ENCODE measurements around the genes NUP35 and ZNF804A.

DNA sequence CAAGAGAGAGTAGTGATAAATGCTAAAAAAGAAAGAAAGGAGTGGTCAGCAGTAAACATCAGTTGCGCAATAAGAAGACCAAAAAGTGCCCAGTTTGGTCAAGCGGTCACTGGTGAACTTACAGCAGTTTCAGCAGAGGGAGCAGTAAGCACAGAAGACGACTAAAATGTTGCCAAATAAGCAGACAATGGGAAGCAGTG, 45.8 kb downstream of the DNAJC10 start:
- RRBS: no CpG with 5 or more reads among the region's 3 CpGs

- RRBS: no CpG with 5 or more reads among the region's 2 CpGs
These were observed 47.3 kb upstream of the FRZB start for GRCh38 chr2:182913658-182914174.

- RRBS: no CpG with 5 or more reads among the region's 8 CpGs
These were observed 49.0 kb upstream of the FRZB start for GRCh38 chr2:182914933-182916341.

DNA sequence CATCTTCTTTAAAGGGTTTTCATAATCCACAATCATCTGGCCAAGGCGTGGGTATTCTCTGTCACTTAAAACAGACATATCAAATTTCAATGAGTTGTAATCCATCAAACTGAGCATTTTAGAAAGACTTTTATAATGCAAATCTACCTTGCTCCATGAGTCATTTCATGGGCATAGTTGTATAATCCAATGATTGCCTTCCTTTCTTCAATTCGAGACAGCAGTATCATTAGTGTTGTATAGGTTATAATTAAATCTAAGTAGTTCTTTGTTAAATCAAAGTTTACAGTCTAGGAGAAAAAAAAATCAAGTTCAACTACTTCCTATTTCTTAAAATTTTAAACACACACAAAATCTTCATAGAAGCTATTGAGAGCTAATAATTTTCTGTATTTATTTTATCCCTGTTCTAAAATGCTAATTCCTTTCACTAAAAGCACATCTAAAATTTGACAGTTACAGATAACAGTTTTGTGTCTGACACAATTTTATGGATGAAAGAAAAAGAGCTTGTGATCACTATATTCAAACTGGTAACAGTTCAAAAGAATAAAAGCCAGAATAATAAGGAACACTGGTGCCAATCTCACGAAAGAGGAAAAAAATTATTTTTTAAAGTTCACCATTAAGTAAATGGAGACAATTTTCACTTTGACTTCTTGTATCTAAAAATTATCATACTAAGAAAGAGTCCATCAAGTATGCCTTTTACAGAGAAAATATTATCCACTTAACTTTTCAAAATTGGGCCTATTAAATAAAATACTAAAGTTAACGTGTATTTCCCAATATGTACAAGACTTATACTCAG, 36.1 kb downstream of the NCKAP1 start:
- RRBS: no CpG with 5 or more reads among the region's 4 CpGs

- RRBS: 0% methylated on average over 2 of the region's 64 CpGs
These were observed at the start of gene NUP35 for GRCh38 chr2:183124095-183125358. NUP35 (plus strand) TSS chr2:183124443.

DNA sequence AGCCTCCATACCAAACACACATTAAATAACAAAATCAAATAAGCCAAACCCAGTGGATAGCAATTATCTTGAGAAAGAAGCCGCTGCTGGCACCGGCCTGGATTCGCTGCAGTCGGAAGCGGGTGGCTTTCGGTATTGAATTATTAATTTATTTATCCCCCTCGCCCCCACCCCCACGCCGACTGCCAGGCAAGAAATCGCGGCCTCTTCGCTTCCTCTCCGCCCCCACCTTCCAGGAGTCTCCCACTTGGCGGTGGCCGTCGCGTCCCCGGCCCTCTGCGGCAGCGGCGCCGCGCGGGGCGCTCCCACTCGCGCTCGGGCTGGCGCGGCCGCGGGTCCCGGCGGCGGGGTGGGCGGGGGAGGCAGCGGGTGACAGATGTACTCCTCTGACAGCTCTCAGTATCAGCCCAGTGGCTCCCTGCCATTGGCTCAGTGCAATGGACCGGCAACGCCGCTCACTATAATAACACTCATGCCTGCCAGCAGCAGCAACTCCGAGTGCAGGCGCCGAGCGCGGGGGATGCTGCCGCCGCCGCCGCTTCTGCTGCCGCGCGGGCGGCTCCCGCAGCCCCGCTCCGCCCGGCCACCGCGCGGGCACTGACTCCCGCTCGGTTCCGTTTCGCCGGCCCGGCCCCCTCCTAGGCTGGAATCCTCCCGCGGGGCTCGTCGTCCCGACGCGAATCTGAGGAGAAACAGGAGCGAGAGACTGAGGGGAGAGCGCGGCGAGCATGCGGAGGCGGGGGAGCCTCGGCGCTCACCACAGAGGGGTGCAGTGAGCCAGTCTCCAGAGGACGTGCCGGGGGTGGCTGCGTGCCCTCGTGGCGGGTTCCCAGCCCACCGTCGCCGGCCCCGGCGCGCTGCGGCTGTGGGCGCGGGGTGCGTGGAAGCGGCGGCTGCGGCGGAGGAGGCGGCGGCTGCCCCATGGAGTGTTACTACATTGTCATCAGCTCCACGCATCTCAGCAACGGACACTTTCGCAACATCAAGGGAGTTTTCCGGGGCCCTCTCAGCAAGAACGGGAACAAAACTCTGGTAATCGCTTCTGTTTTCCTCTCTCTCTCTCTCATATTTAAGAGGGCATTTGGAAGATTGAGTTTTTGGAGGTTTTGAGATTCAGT, at the start of gene ZNF804A:
Gene ZNF804A (plus strand): TSS at position 491 of the 1,118 bp plus-strand sequence.
- RRBS: 3% methylated on average over 37 of the region's 108 CpGs

- RRBS: no CpG with 5 or more reads among the region's 5 CpGs
These were observed 462.3 kb upstream of the FSIP2 start for GRCh38 chr2:185276355-185276661.

DNA sequence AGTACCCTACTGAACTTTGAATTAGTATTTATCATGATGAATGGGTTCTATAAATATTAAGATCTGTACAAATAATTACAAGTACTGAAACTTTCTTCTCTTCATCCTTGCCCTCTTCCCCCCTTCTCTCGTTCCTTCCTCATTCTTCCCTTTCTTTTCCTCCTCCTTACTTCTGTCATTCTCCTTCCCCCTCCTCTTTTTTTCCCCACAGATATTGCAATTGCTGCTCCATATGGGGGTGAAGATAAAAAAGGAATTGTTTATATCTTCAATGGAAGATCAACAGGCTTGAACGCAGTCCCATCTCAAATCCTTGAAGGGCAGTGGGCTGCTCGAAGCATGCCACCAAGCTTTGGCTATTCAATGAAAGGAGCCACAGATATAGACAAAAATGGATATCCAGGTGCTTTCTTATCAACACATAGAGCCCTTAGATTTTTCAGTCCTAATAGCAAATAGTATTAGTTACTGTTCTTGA, 47.3 kb upstream of the FAM171B start:
- RRBS: no CpG with 5 or more reads among the region's 3 CpGs

DNA sequence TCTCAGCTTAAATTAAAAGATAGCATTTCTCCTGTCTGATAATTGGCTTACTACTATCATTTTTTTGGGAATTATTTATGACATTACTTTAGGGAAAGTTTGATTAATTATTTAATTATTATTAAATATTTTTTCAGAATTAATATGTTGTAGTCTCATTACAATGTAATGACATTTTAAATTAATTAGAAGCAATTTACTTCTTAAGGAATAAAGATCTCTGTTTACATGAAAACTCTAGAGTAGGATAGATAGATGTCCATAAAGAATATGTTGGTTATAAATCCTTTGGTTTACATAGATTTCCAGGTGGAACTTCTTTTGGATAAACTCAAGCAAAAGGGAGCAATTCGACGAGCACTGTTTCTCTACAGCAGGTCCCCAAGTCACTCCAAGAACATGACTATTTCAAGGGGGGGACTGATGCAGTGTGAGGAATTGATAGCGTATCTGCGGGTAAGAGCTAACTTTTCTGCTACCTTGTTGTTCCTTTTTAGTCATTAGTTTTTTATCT, 37.9 kb upstream of the FAM171B start:
- RRBS: no CpG with 5 or more reads among the region's 4 CpGs

DNA sequence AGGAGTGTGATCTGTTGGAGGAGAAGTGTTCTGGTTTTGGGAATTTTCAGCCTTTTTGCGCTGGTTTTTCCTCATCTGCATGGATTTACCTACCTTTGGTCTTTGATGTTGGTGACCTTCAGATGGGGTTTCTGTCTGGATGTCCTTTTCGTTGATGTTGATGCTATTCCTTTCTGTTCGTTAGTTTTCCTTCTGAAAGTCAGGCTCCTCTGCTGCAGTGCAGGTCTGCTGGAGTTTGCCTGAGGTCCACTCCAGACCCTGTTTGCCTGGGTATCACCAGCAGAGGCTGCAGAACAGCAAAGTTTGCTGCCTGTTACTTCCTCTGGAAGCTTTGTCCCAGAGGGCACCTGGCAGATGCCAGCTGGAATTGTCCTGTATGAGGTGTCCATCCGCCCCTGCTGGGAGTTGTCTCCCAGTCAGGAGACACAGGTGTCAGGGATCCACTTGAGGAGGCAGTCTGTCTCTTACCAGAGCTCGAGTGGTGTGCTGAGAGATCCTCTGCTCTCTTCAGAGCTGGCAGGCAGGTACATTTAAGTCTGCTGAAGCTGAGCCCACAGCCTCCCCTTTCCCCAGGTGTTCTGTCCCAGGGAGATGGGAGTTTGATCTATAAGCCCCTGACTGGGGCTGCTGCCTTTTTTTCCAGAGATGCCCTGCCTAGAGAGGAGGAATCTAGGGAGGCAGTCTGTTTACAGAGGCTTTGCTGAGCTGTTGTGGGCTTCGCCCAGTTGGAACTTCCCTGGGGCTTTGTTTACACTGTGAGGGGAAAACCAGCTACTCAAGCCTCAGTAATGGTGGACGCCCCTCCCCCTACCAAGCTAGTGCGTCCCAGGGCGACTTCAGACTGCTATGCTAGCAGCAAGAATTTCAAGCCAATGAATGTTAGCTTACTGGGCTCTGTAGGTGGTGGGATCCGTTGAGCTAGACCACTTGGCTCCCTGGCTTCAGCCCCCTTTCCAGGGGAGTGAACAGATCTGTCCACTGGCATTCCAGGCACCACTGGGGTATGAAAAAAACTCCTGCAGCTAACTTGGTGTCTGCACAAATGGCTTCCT, 34.7 kb downstream of the TFPI start:
- RRBS: no CpG with 5 or more reads among the region's 10 CpGs

DNA sequence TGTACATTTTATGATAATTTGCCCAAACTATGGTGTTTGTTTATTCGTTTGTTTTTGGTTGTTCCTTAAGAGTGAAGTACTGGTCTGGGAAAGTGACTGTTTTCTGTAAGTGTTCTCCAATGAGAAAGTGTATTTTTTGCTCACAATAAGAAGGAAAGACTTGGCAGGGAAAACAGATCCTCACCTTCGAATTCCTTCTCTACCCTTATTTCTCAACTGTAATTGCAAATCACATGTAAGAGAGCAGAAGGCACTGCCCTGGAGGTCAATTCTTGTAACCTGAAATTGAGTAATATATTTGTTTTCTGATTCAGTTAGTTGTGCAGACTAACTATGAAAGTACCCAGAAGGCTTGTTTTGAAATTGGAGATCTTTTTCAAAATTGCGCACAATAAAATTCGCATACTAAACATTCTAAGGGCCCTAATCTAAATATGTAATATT, 24.3 kb downstream of the TFPI start:
- RRBS: no CpG with 5 or more reads among the region's 4 CpGs

GRCh38 chr2:187532469-187533365, 21.5 kb downstream of the TFPI start:
- RRBS: no CpG with 5 or more reads among the region's 16 CpGs

DNA sequence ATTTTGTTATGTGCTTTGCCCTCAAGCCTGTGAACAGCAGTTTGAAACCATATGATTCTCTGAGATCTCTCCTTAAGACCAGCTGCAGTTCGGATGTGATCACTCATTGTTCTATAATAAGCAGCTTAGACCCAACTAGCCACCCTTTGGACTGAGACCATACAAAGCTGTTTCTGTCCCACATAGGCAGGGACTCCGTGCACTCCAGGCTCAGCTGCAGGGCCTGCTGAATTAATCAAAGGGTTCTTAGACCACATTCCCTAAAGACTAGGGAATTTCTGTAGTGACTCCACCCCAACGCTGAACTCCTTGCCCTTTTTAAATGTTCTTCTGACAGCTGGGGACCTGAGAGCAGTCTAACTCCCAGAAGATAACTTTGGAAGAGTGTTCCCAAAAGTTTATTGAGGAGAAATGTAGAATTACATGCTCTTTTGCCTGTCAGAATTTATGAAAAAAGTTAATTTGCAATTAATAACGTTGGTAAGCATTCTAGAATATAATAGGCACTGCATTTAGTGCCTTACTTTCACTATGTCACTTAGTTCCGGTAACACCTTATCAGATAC, 42.2 kb downstream of the GULP1 start:
- RRBS: no CpG with 5 or more reads among the region's 5 CpGs

GRCh38 chr2:188786830-188787363, 187.3 kb upstream of the COL3A1 start:
- RRBS: no CpG with 5 or more reads among the region's 5 CpGs

- RRBS: no CpG with 5 or more reads among the region's 1 CpG
These were observed 82.9 kb upstream of the COL3A1 start for GRCh38 chr2:188891422-188891621.

DNA sequence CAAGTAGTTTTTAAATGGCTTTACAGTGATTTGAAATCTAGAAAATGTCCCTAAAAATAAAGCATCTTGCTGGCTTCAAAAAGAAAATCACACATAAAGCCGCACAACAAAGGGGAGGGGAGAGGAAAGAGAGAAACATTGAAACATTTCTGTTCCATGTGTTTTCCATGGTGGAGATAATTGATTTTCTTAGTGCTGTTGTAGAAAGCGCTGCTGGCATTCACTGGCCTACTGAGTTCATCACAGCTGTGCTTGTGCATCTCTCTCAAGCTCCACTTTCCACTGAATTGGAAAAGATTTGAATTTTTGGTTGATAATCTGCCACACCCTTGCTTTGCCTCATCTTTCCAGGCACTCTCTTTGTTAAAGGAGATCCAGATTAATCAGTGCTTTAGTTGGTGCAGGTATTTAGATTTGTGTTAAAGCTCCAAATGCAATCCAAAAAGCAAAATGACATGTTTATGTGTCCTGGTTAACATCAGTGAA, 2.8 kb upstream of the COL3A1 start:
- RRBS: no CpG with 5 or more reads among the region's 2 CpGs

DNA sequence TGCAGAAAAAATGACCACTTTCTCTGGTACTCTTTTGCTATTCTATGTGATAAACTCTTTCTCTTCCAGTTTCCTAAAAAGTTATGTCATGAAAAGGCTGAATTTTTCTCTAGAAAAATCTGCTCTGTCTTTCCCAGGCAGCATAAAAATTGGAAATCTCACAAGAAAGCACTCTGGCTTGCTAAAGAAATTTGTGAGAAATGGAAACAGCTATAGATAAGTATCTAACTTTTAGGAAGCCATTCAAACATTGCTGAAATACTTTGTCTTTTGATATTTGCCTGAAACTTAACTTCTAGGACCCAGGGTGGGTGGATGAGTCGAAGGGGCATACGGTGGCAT, 653 bp upstream of the COL3A1 start:
- RRBS: no CpG with 5 or more reads among the region's 2 CpGs

- RRBS: no CpG with 5 or more reads among the region's 3 CpGs
These were observed 106.6 kb upstream of the COL5A2 start for GRCh38 chr2:189286076-189286649.

- RRBS: no CpG with 5 or more reads among the region's 1 CpG
These were observed 65.4 kb downstream of the SLC40A1 start for GRCh38 chr2:189515127-189515613.

Data from non-pigmented ciliary epithelial cell (primary cell).